Anterior vena cava (tissue), 1 donor: ENCODE results near the genes CKAP4 and POLR3B.

DNA sequence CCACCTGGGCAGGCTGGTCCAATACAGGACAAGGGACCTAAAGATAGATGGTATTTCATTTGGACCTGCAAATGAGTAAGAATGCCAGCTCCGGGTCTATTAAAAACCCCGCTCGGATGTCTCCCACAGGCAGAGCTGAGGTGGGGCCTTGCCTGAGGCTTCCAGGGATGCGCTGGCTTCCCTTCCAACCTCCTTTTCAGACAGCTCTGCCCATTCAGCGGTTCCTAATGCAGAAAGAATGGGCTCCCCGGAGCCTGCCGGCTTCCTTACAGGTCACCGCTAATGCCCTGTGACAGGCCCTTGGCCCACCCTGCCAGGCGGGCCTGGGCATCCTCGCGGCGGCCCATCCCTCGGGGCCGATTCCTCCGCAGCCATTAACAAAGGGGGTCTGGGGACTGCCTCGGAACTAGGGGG, 1.0 kb downstream of the CKAP4 start:
- PRO-cap: no peak

DNA sequence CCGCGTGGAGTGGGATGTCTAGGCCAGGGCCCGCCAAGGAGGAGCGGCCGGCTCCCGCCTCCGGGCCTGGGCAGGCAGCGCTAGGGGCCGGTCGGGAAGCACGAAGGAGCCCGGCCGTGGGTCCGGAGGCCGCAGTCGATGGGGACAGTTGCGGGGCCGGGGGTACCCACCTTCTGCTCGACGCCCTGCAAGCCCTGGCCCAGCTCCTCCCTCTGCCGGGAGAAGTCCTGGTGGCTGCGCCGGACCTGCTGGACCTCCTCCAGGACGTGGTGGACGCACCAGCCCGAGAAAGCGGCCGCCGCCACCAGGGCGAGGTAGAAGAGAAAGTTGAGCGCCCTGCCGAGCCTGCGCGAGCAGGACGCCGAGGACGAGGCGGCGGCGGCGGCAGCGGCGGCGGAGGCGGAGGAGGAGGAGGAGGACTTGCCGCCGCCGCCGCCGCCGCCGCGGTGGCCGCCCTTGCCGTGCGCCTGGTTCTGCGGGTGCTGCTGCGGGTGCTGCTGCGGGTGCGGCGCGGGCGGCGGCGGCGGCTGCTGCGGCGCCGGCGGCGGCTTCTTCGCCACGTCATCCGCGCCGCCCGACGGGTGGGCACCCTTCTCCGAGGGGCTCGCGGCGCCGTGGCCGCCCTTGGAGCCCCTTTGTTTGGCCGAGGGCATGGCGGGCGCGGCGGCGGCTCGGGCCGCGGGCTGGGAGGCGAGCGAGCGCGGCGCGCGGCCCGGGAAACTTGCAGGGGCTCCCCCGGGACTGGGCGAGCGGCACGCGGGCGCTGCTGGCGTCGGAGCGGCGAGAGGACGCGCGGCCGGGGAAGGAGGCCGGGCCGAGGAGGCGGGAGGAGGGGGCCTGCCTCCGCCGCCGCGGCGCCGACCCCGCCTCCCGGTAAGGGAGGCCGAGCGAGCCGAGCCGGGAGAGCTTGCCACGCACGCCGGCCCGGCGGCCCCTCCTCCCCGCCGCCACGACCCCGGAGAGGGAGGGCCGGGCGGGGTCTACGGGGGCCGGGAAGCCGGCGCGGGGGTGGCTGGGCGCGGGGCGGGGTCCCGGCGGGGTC, at the start of gene CKAP4:
TSS of gene CKAP4 (minus strand) at position 822 of the 1,042 bp plus-strand sequence.
- PRO-cap: bidirectional peak, plus-strand start at position 886 of the sequence, minus-strand start at position 779 of the sequence

DNA sequence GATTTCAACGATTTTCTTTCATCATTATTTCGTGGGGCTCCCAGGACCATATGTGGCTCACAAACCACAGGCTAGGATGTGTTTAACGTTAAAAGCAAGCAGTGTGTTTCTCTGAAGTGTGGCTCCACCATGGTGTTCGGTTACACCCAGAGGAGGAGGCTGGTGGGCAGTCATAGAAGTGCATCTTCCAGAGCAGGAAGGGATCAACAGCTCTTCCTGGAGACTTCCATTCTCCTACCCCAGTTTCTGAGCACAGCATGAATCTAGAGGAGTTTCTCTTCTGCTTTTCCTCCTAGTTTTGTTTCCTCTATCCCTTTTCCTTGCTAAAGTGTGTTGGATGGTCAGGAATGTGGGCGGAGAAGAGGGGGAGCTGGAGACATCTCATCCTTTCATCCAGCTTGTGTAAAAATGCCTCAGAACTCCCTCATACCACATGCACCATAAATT, 3.8 kb upstream of the CKAP4 start:
- PRO-cap: no peak

- PRO-cap: unidirectional peak, plus-strand start at chr12:106301946
Observed at GRCh38 chr12:106301633-106302382, 725 bp upstream of the TCP11L2 start.

- PRO-cap: no peak
Observed at GRCh38 chr12:106328439-106329095, 26.0 kb downstream of the TCP11L2 start.

DNA sequence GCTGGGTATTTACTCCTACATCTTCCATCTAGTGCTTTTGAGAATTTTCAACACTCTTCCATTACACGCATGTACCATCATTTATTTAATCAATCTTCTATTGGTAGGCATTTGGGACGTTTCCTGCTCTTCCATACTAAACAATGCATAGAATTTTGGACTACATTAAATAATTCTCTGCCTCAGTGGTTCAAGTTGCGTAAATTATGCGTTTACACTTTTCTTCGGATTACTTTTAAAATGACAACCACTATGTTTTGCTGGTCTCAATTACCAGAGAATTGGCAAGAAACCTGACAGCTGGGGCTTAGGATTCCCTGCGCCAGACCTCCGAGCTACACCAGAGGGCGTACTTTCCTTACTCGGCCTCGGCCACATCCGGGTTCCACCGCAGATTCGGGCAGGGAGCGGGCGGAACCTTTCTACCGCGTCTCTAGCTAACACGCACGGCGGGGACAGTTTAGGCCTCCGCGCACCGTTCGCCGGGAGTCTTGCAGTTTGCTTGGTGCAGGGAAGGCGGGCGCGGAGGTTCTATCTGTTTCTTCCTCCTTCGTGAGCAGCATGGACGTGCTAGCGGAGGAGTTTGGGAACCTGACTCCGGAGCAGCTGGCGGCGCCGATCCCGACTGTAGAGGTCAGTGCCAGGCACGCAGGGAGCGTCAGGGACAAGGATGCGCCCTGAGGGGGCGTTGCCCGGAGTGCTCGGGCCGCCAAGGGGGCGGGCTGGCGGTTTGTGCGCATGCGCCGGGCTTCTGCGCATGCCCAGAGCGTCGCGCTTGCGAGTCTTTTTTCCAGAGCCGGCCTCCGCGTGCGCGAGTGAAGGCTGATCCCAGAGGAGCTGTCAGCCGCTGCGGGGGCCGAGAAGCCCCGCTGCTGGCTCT, at the start of gene POLR3B:
TSS of gene POLR3B (plus strand) at position 430 of the 880 bp plus-strand sequence.
- PRO-cap: unidirectional peak, plus-strand start at position 393 of the sequence; bidirectional peak, plus-strand start at position 793 of the sequence, minus-strand start at position 639 of the sequence

DNA sequence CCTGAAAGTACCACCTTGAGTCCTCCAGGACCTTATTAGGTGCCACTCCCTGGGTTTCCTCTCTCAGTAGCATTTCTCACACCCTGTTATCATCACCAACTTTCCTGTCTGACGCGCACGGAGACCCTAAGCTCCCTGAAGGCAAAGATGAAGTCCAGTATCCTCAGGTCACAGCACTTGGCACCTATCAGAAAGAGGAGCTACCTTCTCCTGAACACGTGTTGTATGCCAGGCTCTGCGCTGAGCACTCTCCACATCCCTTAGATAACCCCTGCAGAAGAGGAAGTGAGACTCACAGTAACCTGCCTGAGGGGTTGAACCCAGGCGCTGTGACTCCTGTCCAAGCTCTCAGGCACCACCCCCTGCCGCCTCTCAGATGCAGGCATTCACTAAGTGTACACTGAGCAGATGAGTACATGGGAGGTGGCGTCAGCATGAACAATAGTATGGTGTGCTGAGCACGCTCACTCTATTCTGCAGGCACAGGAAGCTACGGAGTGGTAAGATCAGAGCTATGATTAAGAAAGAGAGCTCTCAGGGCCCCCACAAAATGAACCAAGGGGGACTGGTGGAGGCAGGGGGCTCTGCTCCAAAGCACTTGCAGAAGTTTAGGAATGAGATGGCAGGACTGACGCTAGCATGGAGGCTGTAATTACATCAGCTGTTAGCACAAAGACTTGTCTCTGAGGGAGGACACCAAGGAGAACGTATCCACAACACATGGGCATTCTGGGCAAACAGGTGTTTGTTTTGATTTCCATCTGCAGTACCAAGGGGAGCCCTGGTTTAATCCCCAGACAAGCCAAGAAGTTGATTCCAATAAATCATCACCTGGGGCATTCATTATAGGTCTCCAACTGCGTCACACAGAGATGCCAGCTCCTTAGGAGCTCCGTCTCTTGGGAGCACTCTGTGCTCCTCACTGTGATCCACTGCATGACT, 20.8 kb upstream of the RIC8B start:
- PRO-cap: no peak

GRCh38 chr12:106956499-106956960, 823 bp downstream of the TMEM263 start:
- PRO-cap: bidirectional peak, plus-strand start at chr12:106956688, minus-strand start at chr12:106956659; bidirectional peak, plus-strand start at chr12:106956928, minus-strand start at chr12:106956864

DNA sequence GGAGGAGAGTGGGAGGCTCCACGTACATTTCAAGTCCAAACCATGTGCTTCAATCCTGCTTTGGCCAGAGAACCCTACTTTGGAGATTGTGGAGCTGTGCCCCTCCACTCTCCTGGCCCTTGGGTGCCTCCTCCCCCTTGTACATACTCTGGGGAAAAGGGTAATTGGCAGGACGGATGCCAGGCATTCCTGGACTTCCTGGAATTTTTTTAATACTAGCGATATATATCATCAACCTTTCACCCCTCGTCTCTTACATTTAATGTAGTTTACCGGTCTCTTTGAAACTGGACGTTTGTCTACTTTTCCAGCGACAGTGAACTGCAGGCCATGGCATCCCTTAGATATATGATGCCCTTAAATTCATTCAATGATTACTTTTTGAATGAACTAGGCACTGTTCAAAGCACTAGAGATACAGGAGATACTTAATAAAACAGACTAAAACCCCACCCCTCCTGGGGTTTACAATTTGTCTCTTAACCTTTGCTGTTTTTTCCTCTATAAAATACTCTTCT, 834 bp upstream of the CRY1 start:
- PRO-cap: no peak

GRCh38 chr12:107750850-107751304, 10.1 kb downstream of the PRDM4 start:
- PRO-cap: no peak

- PRO-cap: unidirectional peak, plus-strand start at chr12:107780582
Observed at GRCh38 chr12:107780291-107780754, 5.8 kb downstream of the ASCL4 start.

- PRO-cap: no peak
Observed at GRCh38 chr12:107845417-107846236, 71.1 kb downstream of the ASCL4 start.

- PRO-cap: unidirectional peak, plus-strand start at chr12:108041895
Observed at GRCh38 chr12:108041784-108042131, 87.3 kb upstream of the WSCD2 start.

GRCh38 chr12:108133438-108133971, 4.4 kb downstream of the WSCD2 start:
- PRO-cap: no peak

DNA sequence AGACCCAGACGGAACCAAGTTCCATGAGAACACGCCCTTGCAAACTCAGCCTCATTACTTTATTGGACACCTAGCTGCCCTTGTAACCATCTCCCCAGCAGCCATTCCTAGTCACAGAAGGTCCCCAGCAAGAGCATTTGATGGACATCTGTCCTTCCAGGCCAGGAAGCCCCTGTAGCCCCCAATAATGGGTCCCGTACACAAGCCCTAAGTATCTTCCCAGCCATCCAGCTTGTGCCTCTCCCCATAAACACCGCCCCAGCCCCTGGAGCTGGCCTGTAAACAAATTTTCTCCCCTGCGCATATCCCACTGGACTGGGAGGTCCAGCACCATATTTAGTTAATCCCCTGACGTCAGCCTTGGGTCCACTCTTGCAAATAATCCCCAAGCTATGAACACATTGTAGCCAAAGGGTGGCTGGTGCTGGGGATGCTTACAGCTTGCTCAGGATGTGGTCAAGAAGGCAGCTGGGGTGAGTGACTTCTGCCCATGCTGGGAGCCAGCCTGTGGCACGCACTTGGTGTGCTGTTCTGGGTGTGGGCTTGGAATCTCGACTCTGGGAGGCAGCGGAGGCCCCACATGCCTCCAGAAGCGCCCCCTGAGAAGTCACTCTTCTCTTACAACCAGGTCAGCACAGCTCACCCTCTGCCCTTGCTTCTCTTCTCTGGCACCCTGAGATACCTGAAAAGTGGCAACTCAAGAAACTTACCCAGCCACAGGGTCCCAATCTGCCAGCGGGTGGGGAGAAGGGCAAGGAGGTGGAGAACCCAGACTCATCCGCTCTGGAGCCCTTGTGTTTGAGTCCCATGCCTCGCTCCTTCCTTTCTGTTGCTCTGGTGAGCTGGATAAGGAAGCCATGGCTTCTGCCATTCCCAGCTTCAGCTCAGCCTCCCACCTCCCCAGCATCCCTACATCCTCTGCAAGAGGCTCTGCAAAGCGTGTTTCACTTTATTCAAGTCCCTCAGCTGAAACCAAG, 32.0 kb downstream of the CMKLR1 start:
- PRO-cap: unidirectional peak, plus-strand start at position 410 of the sequence

DNA sequence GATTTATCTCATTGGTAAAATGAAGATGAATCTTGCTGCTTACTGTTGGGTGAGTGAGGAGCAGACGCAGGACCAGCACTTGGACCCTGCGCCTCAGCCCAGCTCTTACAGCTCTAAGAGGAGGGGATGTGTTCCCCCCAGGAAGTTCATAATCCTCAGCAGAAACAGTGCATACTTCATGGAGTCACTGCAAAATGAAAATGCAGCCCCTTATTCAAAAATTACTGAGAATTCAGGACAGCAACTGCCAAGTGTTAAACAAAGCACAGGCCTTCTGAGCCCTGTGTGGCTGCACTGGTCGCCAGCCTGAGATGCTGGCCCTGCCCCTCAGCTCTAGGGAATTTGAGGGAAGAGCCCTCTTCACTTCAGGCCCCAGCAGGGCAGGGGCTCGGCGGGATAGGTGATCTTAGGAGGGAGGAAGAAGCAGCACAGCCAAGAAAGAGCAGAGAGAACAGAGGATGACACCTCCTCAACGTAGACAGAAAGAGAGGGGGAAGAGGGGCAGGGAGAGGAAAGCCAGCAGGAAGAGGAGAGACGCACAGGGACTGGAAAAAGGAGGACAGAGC, 23.1 kb downstream of the CMKLR1 start:
- PRO-cap: no peak

- PRO-cap: no peak
Observed at GRCh38 chr12:108446761-108447353, 68.2 kb upstream of the FICD start.

- PRO-cap: no peak
Observed at GRCh38 chr12:108518676-108519444, 3.8 kb downstream of the FICD start.

DNA sequence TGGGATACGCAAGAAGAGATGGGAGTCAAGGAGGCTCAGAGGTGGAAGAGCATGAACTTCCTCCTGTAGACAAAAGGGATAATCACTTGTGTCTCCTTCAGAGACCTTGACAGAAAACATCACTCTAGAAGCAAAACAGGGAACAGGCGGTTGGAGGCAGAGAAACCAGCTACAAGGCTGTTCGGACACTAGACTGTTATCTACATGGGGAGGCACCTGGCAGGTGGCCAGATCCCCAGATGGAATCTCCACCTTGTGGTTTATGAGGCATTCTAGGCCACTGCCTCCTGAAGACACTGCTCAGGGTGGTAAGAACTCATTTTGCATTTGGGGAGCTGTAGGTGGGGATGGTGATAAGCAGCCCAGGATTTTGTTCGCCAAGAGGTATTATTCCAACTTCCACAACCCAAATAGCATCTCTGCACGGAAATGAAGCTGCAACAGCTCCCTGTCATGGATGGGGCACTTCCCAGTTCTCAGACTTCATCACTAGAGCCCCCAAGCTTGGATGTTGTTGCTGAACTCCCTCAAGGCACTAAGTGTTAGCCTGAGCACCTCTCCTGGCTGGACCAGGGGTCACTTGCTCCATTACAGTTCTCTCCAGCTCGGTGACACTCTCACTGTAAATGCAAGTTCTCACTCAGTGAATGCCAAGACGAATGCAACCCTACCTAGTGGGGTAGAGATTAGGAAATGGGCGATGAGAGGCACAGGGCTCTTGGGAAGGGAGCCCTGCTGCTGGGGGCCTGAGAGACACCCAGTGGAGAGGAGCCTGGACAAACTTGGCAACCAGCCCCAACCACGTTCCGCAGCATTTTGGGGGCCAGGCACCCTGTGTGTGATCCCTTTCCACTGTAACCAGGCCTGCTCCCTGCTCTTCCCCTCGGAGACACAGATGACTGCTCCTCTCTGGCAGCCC, 7.6 kb upstream of the SELPLG start:
- PRO-cap: no peak

GRCh38 chr12:108645834-108646276, 12.2 kb upstream of the SELPLG start:
- PRO-cap: no peak